Spinal cord (tissue), 3 donors: ENCODE measurements around a stretch of chr7.

DNA sequence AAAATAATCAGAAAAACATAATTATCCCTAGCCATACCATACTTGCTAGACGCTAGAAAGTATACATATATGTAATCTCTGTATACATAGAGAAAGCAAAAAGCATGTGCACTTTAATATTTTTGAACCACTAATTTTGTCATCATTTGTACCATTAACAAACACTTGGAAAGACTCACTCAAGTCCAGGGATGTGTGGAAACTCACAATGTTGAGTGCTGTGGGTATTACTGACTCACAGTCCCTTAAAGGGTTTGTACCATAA lies 218.8 kb upstream of the MKLN1 start:
- PRO-cap: no peak
- RAMPAGE, long total RNA: no peak

DNA sequence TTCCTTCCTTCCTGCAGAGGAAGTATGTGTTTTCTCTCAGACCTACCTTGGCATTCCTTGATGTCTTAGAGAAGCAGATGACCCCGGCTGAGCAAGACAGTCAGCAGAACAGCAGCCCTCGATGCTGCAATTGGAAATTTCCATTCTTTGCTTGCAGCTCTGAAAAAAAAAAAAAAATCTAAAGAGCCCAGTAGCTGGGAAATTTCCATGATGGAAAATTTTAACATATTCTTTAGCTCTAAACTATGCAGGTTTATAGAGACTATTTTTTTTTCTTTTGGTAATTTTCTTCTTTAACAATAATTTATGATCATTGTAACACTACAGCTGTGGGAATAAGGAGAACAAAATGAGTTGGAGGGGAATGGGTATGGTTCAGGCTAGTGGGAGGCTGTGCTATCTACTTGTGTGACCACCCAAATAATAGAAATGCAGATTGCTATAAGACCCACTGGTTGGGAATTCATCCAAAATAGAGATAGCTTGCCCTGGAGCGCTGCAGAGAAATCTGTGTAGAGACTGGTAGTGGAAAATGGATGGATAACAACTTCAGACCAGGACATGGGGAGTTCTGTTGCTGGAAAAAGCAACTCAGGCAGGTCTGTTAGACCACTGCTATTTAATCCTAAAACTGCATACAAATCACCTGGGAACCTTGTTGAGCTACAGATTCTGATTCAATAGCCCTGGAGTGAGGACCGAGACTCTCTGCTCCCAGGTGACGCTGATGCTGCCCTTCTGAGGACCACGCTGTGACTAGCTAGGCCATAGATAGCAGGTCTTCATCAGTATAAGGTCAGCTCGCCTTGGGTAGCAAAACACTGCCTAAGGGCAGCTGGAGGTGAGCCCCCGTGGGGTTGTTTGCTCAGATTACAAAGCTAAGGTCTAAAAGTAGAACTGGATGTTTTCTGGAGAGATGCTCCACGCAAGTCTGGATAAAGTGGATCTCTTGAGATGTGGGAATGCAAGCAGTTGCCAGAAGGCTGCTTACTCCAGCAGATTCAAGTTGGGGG lies 137.1 kb upstream of the MKLN1 start:
- PRO-cap: no peak
- RAMPAGE, long total RNA: no peak

DNA sequence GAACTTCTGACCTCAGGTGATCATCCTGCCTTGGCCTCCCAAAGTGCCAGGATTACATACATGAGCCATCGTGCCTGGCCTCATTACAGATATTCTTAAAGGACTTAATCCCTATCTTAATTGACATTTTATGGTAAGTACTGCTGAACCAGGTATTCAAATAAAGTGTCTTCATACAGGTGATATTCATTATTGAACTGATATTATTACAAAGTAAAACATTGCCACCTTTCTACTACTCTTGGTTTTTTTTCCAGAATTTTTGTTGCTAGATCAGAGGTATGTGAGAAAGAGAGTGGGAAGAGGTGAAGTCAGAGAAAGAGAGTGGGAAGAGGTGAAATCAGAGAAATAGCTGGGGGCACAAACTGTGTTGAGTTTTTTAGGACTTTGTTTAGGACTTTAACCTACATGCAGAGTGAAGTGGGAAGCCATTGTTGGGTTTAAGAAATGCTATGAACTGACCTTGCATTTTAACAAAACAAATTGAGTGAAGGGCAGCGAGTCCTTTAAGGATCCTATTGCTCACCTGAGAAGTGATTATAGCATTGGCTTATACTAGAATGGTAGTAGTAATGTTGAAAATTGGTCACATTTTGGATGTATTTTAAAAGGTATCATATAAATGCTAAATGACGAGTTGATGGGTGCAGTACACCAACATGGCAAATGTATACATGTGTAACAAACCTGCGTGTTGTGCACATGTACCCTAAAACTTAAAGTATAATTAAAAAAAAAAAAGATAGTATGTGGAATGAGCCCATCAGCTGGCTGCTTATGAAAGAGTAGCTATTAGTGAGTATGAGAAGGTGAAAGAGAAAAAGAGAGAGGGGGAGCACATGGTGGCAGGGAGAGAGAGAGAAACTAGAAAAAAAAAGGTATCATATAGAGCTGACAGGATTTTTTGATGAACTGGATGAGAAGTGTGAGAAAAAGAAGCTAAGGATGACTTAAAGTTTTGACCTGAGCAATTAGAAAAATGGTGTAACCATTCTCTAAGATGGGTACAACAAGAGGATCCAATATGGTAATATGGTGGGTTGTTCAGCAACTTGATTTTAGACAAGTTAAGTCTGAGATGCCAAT lies 92.1 kb downstream of the MKLN1 start:
- PRO-cap: no peak
- RAMPAGE, long total RNA: no peak

DNA sequence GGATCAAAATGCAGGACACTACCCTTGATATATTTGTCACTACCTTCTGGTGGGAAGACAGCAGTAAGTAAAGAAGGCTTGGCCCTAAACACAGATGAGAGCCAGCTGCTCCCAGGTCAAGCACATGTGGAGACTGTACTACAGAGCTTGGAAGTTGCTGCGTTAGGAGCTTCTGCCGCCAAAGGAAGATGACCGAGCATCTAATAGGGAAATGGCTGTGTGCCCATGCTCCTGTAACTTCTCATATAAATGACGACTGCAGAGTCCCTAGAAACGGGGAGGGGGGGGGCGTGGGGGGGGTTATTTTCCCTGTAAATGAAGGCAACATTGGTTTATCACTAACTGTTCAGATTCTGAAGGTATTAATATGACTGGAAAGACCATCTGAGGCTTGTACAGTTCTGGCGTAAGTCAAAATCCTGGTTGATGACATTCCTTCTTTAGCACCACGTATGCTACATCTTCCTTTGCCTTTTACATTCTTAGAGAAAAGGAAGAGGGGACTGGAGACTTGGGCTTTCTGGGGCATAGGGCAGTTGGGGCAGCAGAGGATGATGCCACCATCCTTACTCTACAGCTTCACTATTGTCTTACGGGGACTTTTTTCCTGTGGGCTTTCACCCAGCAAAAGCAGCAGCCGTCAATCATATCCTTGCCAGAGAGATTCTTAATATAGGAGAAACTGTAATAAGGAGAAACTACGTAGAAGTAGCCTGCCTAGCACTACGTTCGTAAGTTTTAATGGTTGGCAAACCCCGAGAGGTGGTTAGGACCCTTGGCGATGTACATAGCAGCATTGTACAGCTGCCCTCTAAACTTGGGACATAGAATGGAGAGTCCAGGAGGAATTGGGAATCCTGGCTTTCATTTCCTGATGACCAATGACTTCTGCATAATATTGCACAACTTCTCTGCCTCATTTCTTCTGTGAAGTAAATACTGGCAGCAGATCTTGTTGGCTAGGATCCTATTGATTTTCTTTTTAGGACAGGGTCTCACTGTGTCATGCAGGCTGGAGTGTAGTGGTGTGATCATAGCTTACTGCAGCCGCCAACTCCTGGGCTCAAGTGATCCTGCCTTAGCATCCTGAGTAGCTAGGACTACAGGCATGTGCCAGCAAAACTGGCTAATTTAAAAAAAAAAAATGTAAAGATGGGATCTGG lies 58.5 kb downstream of the PODXL start:
- PRO-cap: no peak
- RAMPAGE, long total RNA: no peak

DNA sequence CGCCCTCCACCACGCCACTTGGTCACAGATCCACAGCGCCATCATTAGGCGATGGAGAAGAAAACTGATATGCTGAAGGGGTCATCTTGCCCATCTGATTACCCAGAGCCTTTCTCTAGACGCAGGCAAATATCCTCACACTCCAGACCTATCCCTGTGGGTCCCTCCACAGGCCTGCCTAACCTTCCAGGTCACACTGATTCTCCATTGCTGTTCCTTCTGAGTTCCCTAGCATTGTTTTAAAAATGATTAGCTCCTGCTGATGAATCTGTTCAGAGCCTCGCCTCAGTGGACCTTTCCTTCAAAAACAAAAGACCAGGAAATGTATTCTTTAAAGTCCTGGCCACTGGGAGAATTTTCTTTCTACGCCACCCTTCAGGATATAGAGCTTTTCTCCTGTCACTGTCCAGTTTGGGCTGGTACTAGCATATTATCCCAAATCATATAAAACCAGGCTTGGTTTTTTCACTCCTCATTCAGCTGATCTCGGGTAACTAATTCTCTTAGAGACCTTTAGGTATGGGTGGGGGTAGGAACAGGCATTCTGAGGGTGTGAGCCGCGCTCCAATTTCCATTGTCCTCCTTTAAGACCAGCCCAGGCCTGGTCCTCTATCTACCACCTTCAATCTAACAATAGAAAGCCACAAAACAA lies 37.5 kb downstream of the PODXL start:
- PRO-cap: no peak
- RAMPAGE, long total RNA: no peak

DNA sequence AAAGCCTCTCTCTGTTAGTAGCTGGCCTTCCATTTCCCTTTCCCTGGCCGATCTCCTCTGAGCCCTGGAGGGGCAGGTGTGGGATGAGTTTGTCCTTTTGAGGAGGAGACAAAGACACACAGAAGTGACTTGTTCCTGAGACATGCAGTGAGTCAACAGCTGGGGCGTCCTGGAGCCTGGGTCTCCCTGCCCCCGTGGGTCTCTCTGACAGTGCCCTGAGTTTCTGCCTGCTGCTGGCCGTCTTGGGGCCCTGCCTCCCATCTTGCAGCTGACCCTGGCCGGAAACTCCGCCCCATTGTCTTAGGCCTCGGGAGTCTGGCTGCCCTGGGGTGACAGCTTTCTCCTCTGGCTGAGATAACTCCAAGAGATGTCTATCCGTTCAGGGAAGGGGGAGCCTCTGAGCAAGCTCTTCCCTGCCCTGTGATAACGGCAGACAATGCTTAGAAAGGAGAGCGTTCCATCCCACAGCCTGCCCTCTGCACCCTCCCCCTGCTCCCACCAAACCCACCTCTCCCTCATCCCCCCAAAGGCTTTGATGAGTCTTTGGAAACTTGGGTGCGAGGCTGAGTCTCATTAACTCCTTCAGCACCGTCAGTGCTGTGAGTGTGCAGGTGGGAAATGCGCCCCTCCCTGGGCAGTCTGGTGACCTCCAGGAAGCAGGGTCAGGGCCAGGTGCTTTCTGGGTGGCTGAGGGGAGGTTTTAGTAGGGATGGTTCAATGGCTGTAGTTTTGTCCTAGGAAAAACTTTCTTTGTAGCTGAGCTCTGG lies 69.5 kb upstream of the PODXL start:
- PRO-cap: no peak
- RAMPAGE, long total RNA: no peak

DNA sequence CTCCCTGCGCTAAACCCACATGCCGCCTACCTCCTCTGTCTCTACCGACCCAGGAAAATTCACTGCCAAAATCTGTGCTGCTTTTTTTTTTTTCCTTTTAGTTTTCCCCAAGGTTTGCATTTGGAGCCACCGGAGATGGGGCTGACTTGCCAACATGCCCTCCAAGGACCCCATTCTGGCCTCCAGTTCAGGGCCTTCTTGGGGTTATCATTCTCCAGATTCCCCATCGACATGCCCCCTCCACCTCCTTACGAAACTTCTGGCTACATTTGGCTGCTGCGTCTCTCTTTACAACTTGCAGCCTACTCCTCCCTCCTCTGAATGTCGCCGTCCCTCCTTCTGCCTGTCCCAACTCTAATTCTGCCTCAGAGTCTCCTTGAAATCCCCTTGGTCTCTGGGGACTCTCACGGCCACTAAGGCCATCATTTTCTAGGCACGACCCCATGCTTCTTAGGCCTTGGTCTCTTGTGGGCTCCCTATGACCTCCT lies 72.2 kb upstream of the PODXL start:
- PRO-cap: no peak
- RAMPAGE, long total RNA: no peak

GRCh38 chr7:132485482-132485783 lies 90.8 kb downstream of the PLXNA4 start:
- PRO-cap: no peak
- RAMPAGE, long total RNA: no peak

DNA sequence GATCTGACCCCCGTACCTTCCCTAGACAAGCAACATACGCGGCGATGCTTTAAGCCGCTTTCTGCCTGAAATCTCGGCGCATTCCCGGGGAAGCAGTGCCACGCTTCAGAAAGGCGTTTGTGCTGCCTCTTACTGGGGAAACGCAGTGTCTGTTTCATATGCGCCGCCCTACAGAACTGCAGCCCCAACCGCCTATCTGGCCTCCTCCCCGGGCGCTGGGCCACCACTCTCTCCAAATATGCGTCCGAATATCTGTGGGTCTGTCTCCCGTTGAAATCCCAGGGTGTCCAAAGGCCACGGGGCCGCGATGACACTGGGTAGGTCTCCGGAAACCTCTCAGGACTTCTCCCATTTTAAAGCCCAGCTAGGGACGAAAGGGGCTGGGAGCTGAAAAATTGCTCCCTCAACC lies 587 bp downstream of the PLXNA4 start:
- PRO-cap: no peak
- RAMPAGE, long total RNA: no peak

DNA sequence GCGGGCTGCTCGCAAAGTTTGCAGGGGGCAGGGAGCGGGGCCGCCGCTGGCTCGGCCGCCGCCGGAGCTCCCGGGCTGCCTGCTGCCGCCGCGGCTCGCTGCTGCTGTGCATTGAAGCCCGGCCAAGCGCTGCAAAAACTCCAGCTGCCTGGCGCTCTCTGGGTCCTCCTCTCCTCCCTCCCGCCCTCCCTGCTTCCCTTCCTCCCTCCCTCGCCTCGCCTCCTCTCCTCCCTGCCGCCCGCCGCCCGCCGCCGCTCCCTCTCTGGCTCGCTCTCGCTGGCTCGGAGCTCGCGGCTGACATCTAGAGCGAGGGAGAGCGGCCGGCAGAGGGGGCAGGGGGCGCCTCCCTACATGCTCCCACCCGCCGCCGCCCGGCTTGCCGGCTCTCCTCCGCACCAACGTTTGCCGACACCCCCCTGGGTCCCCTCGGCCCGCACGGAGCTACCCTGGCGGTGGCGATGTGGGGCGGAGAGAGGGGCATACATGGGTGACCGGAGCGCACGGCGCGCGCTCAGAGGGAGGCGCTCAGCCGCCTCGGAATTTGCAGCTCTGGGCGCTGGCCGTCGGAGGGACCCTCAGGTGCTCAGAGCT lies 1.0 kb upstream of the PLXNA4 start:
- PRO-cap: no peak
- RAMPAGE, long total RNA: no peak

- PRO-cap: no peak
- RAMPAGE, long total RNA: no peak
Observed at GRCh38 chr7:132865233-132865831, 216.6 kb downstream of the CHCHD3 start.

GRCh38 chr7:133642959-133643423 lies 390.1 kb downstream of the EXOC4 start:
- PRO-cap: no peak
- RAMPAGE, long total RNA: no peak

- PRO-cap: no peak
- RAMPAGE, long total RNA: no peak
Observed at GRCh38 chr7:133708694-133709343, 418.3 kb upstream of the LRGUK start.

DNA sequence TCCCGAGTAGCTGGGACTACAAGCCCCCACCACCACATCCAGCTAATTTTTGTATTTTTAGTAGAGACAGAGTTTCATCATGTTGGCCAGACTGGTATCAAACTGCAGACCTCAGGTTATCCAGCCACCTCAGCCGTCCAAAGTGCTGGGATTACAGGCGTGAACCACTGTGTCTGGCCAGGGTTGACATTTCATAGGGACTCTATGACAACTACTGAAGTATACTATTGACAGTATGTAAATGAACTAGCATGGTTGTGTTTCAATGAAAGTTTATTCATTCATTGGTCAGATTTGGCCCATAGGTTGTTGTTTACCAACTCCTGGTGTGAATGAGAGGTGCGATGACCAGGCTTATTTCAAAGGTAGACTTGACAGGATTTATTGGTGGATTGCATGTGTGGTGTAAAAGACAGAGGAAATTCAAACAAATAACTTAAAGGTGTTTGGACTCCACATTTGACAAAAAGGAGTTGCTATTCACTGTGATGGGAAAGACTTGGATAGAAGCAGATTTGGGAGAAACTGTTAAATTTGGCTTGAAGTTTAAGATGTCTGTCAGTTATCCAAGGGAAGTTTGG lies 401.6 kb upstream of the LRGUK start:
- PRO-cap: no peak
- RAMPAGE, long total RNA: no peak

GRCh38 chr7:133753967-133754377 lies 373.2 kb upstream of the LRGUK start:
- PRO-cap: no peak
- RAMPAGE, long total RNA: no peak

DNA sequence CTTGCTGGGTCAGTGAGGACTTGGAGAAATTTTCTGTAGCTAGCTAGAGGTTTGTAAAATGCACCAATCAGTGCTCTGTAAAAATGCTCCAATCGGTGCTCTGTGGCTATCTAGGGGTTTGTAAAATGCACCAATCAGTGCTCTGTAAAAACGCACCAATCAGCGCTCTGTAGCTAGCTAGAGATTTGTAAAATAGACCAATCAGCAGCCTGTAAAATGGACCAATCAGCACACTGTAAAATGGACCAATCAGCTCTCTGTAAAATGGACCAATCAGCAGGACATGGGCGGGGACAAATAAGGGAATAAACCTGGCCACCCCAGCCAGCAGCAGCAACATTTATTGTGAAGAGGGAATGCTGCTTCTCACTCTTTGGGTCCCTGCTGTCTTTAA lies 347.6 kb upstream of the LRGUK start:
- PRO-cap: no peak
- RAMPAGE, long total RNA: no peak

DNA sequence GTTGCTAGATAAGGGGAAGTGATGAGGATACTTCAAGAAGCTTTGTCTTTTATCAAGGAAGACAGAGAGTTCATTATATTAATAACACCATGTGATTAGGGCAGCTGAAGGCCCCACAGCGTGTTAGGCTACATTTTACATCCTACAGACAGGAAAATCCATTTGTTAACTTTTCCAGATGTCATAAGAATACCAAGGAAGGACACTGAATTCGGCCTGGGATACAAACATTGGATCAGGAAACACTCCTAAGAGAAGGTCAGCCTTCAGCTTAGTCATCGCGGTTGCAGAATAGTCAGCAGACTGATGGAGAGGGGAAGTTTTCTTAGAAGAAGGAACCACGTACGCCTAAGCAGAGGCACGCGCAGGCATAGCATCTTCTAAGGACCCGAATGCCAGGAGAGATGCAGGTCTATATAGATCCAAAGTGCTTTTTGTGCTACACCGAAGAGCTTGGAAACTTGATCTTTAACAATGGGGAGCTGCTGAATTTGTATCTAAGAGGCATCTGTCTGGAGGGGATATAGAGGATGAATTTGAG lies 85.7 kb downstream of the LRGUK start:
- PRO-cap: no peak
- RAMPAGE, long total RNA: no peak

DNA sequence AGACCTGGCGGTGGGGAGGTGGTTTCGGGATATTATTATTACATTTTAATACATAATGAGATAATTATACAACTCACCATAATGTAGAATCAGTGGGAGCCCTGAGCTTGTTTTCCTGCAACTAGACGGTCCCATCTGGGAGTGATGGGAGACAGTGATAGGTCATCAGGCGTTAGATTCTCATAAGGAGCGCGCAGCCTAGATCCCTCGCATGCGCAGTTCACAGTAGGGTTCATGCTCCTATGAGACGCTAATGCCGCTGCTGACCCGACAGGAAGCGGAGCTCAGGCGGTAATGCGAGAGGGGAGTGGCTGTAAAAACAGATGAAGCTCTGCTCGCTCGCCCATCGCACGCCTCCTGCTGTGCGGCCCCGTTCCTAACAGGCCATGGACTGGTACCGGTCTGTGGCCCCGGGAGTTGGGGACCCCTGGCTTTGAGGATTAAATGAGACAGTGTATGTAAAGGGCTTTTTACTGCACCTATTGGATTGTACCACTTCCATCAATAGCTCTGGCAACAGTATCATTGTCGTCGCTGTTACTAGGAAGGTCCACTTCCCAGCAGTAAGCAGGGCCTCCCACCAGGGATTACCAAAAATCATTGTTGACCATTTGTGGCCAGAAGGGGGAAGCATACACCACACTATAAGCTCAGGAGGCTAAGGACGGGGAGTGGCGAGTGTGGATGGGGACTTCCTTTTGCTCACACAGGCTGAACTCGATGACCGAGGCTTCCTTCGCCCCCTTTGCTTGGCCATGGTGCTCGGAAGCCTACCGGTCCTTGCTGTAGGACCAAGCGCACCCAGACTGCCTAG lies 26.5 kb downstream of the AKR1B1 start:
- PRO-cap: no peak
- RAMPAGE, long total RNA: start-site peak on the minus strand centred at position 185 of the sequence, 86 bp wide, 29 and 54 reads in 2 replicates

- PRO-cap: unidirectional peak, minus-strand start at chr7:134646563
- RAMPAGE, long total RNA: no peak
Observed at GRCh38 chr7:134645798-134646652, 628 bp upstream of the BPGM start.

DNA sequence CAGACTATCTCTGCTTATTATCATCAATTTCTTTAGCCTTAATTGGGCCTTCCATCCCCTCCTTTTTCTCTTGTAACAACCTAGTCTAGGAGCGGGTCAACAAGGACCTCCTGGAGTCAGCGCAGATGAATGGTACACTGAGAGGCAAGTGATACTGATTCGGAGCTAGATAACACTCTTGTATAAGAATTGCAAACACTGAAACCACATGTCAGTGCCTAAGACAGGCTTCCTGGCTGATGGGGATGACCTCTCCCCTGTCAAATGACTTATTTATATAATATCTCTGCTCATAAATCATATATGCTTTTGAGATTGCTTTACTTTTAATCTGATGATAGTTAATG lies 22.7 kb downstream of the BPGM start:
- PRO-cap: no peak
- RAMPAGE, long total RNA: no peak